ENCODE data around the gene TRIM41.

DNA sequence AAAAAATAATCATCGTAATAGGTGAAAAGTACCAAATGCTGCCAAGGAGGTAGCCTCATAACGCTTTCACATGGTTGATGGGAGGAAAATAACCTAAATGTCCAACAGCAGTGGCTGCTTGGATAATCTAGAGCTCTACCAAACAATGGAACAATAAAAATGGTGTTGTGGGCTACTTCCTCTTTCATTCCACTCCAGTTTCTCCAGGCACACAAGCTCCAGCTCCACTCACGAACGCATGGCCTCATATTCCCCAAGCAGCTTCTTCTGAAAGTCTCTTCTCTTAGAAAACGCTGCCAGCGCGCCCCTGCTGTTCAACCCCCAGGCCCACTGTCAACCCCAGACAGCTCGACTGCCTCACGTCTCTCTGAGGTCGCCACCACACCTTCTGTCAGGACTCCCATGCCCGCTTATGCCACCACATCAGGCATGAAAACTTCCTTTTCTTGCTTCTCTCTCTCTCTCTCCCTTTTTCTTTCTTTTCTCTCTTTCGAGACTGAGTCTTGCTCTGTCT, 16.1 kb downstream of the OR2V2 start:
- RAMPAGE, long total RNA: no peak
- RRBS: no CpG with 5 or more reads among the region's 12 CpGs

GRCh38 chr5:181222965-181223416, at the start of gene TRIM41:
Gene TRIM41, plus strand, starts transcription at chr5:181223281.
- RAMPAGE, long total RNA: start-site peak on the plus strand at chr5:181223274-181223309, 308 and 48 reads in 2 replicates
- RRBS: 1% methylated on average over 21 of the region's 37 CpGs

- RAMPAGE, long total RNA: no peak
- RRBS: no CpG with 5 or more reads among the region's 14 CpGs
Measured at GRCh38 chr5:181234626-181235532, 8.8 kb downstream of the RACK1 start.

- RAMPAGE, long total RNA: no peak
- RRBS: no CpG with 5 or more reads among the region's 6 CpGs
Measured at GRCh38 chr5:181235533-181236485, 7.9 kb downstream of the RACK1 start.